Endodermal cell (in vitro differentiated cells): ENCODE measurements around a stretch of chr7.

- PRO-cap, result no peak
Observed at GRCh38 chr7:149564414-149564878, 66.8 kb upstream of the ZNF746 start.

DNA sequence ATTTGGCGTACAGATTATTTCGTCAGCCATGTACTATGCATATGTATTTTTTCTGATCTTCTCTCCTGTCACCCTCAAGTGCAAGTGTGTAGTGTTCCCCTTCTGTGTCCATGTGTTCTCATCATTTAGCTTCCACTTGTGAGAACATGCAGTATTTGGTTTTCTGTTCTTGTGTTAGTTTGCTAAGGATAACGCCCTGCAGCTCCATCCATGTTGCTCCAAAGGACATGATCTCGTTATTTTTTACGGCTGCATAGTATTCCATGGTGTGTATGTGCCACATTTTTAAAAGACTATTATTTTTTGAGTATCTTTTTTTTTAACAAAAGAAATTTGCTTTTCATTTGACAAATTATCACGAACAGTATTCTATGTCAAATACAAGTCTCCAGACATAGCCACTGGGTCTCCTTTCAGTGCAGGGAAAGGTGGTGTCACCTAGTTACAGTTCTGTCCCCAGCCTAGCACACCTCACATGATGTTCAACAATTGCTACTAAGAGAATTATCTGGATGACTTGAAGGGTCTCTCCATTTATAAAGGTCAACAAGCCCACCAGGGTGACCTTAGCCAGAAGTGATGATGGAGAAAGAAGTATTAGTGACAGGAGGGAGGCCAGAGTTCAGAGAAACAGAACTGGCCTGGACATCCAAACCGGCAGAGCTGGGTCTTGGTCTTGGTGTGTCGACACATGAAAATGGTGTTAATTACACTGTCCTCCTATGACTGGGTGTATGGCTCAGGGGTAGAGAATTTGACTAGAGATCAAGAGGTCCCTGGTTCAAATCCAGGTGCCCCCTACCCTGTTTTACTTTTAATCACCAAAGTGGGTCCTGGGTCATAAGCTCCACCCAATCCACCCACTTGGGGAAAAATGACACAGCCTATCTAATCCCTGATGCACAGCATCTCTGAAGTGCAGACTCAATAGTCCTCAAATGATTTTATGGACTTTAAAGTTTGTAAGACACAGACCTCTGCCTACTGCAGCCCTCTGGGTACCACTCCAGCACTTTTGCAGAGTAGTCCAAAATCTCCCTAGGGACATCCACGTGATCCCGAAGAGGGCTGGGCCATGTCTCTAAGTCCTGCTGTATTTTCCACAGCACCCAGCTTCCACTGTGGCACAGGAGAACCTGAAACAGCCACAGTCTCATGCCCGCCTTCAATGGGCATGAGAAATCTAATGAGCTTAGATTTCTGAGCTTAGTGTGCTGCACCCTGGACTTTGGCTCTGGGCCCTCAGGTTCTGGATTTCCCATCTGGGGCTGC is 106.7 kb upstream of the KRBA1 start:
- PRO-cap, result unidirectional peak, plus-strand start at position 723 of the sequence

- PRO-cap, result no peak
Observed at GRCh38 chr7:149612907-149613612, 101.7 kb upstream of the KRBA1 start.

DNA sequence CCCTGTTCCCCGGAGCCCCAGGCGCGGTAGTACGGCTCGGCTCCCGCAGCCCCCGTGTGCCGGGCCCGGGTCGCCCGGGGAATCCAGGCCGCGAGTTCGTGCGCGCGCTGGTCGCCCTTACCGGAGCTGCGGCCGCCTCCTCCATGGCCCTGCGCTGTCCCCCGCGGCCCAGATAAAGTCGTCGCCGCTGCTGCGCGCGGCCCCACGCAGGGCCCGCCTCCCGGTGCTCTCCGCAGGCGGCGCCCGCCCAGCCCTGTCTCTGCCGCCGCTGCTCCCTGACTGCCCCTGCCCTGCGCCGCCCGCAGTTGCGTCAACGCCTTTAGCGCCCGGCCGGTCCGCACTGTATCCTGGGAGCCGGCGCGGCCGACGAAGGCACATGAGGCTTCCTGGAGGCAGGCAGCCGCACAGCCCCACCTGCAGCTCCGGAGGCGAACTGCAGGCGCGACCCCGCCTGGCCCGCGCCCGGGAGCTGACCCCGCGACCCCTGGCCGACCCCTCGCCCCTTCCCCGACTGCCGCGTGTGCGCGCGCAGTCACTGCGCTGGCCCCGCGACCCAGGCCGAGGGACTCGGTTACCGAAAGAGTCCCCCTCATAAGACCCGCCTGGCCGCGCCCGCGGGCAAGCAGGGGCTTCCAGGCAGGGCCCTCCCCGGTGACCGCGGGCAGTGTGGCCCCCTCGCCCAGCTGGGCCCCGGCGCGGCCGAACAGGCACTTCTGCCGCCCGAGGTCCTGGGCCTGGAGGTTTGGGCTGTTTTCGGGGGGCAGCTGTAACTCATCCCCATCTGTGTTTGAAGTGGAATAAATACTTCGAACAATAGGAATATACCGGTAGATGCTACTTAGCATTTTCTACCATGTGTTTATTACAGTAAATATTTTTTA is 90.1 kb upstream of the KRBA1 start:
- PRO-cap, result bidirectional peak, plus-strand start at position 595 of the sequence, minus-strand start at position 281 of the sequence

DNA sequence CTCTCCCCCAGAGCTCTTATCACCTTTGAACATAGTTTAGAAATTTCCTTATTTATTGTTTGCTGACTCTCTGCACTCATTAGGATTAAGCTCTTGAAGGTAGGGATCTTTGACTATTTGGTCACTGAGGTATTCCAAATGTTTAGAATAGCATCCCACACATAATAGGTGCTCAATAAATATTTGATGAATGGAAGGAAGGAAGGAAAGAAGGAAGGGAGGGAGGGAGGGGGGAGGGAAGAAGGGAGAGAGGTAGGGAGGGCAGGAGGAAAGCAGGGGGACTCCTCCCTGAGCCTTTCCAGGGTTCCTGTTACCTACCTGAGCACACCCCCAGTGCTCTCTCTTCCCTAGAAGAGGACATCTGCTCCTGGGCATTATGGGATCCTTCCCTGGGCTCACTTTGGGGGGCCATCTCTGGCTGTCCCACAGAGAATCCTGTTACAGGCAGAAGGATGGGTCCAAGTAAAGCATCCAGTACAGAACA is 3.2 kb downstream of the ZNF467 start:
- PRO-cap, result no peak

DNA sequence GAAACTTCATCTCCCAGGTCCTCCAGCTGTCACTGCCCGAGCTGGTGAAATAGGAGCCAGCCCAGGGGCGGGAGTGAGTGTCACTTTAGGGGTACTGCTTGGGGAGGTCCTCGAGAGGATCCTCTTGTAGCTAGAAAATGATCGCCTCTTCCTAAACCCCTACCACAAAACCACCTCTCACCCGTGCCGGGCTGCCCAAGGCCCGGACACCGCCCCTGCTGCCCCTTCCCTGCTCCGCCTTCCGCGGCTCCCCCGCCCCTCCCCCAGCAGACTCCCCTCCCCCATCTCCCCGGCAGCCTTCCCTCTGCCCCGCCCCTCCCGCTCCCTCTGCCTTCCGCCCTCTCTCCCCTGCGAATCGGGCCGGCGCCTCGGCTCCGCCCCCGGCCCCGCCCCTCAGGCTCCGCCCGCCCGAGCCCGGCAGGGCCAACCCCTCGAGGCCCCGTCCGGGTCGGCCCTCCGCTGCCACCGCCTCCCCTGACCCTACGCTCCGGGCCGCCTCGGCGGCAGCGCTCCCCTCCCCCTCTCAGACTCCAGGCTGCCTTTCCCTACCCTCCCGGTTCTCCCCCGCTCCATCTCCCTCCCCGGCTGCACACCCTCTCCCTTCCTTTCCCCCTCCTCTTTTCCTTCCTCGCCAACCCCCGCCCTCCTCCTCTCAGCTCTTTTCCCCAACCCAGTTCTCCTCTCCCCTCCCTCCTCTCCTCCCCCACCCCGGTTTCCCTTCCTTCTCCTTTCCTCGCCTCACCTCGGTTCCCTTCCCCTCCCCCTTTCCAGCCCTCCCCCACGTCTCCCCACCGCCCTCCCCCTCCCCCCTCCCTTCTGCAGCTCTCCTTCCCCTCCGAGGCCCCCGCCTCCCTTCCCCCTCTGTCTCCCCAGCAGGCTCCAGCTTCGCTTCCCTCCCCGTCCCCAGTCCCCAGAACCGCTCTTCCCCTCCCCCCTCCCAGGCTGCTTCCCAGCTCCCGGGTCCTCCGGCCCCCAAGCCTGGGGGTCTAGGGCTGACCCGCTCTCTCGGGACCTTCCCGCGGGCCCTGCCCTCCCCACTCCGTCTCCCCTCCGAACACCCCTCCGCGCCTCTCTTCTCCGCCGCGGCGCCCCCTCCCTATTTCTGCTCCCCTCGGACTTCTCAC is 1.6 kb downstream of the ZNF467 start:
- PRO-cap, result bidirectional peak, plus-strand start at position 506 of the sequence, minus-strand start at position 249 of the sequence

- PRO-cap, result no peak
Observed at GRCh38 chr7:149791427-149791673, 18.0 kb upstream of the ZNF467 start.

DNA sequence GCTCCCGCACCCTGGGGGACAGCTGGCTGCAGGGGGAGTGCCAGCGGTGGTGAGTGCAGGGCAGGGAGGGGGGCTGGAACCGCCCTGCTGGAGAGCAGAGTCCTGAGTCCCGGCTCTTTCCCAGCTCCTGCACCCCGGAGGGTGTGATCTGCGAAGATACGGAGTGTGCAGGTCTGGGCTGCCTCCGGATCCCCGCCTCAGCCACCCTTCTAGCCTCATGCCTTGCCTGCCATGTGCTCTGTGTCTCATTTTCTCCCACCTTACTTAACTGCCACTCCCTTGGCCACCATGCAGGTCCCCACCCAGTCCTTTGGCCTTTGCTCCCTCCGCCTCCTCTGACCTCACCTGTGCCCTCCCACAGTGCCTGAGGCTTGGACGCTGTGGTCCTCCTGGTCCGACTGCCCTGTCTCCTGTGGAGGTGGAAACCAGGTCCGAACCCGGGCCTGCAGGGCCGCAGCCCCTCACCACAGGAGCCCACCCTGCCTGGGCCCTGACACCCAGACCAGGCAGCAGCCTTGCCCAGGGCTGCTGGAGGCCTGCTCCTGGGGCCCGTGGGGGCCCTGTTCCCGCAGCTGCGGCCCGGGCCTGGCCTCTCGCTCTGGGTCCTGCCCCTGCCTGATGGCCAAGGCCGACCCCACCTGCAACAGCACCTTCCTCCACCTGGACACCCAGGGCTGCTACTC is 16.5 kb upstream of the ZNF862 start:
- PRO-cap, result no peak

- PRO-cap, result bidirectional peak, plus-strand start at chr7:149855549, minus-strand start at chr7:149855415
Observed at GRCh38 chr7:149855263-149855826, 17.2 kb downstream of the ZNF862 start.

- PRO-cap, result no peak
Observed at GRCh38 chr7:149880427-149881448, 7.0 kb downstream of the ATP6V0E2 start.

DNA sequence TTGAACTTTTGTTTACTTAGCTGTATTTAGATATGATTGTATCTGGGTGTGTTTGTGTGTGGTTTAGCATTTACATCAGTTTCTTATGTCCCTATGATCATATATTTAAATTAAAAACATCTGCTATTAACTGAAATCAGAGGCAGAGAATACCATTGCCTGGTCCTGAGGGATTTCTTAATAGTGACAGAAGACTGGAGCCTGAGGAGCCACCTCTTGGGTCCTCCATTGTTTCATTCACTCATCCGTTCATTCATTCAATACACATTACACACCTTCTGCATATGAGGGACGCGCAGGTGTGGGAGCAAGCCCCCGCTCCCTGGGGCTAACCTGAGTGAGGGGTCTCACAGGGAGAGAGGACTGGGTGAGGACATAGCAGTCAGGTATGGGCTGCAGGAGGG is 4.0 kb downstream of the ZNF775 start:
- PRO-cap, result no peak

- PRO-cap, result no peak
Observed at GRCh38 chr7:150451177-150451858, 888 bp downstream of the GIMAP8 start.

DNA sequence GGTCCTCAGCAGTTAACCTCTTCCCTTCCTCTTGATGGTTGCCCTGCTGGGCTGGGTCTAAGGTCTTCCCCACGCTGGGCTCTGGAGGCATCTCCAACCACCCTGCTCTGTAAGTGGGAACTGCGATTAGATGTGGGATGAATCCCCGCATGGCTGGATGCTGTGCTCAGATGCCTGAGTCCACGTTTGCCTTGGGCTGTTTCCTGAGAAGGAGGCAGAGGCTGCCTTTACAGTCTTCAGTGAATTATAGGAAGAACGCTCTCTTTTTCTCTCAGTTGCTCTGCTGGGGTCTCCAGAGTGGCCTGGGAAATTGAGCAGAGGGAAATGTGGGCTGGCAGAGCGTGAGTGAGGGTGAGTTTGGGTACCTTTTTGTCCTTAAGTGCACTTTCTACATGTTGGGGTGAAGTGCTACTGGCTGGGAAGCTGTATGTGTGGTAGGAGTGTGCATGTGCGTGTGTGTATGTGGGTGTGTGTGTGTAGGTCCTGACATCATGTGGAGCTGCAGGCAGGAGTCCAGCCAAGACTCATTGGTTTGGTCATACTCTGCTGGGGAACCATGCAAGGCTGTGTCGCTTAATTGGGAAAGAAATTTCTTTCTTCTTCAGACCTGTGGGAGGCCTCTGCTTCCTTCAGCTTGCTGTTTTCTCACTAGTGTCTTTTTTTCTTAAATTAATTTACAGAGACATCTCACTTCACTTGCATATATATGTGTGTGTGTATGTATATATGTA is 1.6 kb downstream of the GIMAP8 start:
- PRO-cap, result no peak

DNA sequence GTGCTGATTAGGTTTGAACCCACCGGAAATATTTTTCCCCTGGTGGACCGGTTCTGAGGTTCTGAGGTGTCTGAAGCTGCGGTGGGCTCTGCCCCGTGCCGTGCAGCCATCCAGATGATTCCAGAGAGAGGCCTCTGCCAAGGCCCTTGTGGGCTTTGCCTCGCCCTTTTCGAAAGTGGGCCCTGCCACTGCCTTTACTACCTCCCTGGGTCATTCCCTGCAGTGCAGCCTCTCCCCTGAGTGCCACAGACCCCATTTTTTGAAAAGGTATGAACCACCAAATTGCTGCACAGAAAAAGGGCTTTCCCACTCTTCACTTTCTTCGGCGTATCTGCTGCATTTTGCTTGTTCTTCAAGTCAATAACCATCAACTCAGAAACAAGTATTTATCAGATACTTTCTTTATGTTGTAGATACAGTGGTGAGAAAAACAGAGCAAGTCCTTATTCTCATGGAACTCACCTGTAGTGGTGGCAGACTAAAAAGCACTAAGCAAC is 2.9 kb downstream of the GIMAP8 start:
- PRO-cap, result no peak

DNA sequence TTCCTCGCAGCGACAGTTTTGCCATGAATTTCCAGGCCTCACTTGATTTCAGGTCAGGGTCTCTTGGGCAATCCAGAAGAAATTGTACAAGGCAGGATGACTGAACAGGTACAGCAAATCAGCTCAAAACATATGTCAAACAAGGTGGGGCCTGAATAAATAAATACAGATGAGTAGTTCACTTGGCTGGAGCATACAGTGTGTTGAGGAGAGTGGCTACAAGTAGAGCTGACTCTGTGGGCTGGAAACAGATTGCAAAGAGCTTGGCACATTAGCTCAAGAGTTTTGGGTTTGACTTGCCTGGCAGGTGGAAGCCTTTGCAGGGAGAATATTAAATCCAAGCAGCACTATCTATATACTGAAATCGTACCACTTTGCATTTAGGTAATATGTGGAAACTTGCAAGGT is 15.0 kb downstream of the GIMAP8 start:
- PRO-cap, result no peak

DNA sequence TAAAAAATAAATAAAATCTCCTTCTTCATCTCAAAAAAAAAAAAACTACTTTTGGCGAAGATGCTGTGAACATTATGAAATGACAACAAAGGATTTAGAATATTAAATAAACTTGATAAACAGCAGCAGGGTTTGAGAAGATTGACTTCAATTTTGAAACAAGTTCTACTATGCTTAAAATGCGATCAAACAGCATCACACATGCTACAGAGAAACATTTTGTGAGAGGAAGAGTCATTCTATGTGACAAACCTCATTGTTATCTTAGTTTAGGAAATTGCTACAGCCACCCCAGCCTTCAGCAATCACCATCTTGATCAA is 7.2 kb upstream of the GIMAP7 start:
- PRO-cap, result no peak

GRCh38 chr7:150556621-150557254 is 10.5 kb upstream of the GIMAP4 start:
- PRO-cap, result no peak

DNA sequence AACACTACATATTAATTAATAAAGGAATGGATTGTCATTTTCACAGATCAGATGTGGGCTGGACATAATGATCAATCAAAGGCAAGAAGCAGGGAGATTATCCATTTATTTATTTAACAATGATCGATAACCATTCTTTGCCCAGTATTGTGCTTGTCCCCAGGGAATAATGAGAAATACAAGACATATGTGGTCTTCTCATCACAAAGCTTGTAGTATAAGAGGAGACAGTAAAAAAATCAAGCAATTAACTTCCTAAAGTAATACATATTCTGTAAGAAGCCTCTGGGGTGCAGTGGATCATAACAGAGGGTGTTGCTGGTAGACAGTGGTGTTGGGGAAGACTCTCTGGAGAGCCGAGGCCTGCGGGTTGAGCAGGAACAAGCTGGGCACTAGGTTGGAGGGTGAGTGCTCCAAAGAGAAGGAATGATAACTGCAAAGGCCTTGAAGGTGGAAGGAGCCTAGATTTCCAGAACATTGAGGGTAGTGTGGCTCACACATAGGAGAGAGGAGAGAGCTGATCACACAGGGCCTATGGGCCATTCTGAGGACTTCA is 1.4 kb downstream of the GIMAP4 start:
- PRO-cap, result no peak

DNA sequence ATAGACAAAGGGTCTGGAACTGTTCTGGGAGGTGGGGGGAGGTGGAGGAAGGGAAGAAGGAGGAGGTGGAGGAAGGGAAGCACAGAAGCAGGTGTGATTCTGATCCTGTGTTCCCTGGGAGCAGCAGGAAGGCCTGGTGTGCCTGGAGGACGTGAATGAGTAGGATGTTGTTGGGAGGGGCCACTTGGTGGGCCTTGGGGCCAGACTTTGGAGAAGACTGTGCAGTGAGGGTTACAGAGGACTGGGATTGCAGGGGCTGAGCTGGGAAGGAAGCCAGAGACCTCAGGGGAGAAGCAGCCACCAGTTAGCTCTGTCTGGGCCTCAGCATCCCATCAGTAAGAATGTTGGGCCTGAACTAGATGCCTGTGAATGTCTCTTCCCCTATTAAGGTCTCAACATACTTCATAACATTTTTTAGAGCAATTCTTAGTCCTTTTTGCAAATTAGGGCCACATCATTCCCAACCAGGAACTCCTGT is 1.7 kb downstream of the GIMAP6 start:
- PRO-cap, result no peak

GRCh38 chr7:150631299-150631879 is 796 bp downstream of the GIMAP6 start:
- PRO-cap, result no peak